Measurements from ENCODE around the genes SPACDR and MOSPD3.

DNA sequence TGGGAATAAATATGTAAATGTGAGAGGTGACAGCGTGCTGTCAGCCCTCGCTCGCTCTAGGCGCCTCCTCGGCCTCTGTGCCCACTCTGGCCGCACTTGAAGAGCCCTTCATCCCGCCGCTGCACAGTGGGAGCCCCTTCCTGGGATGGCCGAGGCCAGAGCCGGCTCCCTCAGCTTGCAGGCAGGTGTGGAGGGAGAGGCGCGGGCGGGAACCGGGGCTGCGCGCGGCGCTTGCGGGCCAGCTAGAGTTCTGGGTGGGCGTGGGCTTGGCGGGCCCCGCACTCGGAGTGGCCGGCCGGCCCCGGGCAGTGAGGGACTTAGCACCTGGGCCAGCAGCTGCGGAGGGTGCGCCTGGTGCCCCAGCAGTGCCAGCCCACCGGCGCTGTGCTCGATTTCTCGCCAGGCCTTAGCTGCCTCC lies 8.3 kb downstream of the PILRA start:
- PRO-cap, 2 experiments: no peak in any of the 2 experiments

DNA sequence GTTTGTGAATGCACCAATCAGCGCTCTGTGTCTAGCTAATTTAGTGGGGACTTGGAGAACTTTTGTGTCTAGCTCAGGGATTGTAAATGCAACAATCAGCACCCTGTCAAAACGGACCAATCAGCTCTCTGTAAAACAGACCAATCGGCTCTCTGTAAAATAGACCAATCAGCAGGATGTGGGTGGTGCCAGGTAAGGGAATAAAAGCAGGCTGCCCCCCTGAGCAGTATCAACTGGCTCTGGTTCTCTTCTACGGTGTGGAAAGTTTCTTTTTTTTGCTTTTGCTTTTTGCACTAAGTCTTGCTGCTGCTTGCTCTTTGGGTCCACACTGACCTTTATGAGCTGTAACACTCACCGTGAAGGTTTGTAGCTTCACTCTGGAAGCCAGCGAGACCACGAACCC lies 9.2 kb downstream of the PILRA start:
- PRO-cap, 2 experiments: no peak in any of the 2 experiments

DNA sequence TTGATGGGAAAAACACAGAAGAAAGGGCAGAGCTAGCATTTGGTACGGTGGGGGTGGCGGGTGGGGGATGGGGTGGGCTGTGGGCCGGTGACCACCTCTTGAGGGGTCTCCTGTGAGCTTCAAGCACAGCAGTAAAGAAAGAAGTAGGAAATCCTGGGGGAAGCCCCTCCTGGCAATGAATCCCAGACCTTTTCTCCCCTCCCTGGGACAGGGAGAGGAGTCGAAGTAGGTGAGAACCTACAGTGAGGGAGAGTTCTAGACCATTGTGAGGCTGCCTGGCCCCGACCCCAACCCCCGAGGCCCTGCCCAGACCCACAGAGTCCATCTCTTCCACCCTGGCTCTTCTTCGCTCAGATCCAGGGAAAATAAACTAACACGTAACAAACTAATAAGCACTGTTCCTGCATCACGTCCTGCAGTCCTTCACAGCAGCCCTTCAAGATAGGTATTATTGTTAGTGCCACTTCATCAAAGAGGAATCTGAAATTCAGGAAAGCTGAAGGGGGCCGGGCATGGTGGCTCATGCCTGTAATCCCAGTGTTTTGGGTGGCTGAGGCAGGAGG lies at the start of gene SPACDR:
SPACDR (minus strand) TSS at position 230 of the 563 bp plus-strand sequence.
- PRO-cap, 2 experiments: no peak in any of the 2 experiments

DNA sequence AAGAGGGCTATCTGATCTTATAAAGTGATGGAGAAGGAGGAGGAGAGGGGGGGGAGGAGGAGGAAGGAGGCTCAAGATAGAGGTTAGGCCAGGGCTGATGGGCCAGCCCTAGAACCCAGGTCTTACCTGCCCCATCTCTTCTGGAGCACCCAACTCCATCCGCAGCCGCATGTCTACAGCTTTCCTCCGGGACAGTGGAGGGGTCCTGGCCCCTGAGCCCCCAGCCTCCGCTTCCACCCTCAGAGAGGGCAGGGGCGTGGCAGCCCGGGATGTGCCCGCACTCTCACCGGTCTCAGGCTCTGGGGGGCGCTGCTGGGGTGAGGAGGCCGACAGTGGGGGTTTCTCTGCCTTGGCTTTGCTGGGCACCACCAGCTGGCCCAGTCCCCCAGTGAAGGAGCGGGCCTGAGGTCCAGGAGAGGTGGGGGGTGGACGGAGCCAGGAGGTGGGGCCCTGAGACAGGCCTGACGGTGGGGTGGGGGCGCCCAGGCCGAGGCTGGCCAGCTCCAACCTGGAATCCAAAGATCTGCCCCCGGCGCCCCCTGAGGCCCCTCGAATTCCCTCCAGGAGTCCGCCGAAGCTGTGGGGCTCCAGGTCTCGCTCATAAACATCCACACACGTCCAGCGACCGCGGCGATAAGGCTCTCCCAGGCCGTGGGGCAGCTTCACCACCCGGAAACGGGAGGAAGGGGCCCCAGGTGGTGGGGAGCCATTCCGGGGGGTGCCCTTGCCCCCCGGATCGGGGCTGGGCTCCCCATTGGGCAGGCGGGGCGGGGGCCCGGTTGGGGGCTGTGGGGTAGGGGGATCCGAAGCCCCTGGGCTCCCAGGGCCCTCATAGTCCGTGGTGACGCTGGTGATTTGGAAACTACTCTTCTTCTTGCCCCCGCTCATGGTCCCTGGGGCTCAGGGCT lies 1.6 kb downstream of the TSC22D4 start:
- PRO-cap, 2 experiments: no peak in any of the 2 experiments

GRCh38 chr7:100515990-100516525 lies 22.9 kb upstream of the AGFG2 start:
- PRO-cap, 2 experiments: no peak in any of the 2 experiments

DNA sequence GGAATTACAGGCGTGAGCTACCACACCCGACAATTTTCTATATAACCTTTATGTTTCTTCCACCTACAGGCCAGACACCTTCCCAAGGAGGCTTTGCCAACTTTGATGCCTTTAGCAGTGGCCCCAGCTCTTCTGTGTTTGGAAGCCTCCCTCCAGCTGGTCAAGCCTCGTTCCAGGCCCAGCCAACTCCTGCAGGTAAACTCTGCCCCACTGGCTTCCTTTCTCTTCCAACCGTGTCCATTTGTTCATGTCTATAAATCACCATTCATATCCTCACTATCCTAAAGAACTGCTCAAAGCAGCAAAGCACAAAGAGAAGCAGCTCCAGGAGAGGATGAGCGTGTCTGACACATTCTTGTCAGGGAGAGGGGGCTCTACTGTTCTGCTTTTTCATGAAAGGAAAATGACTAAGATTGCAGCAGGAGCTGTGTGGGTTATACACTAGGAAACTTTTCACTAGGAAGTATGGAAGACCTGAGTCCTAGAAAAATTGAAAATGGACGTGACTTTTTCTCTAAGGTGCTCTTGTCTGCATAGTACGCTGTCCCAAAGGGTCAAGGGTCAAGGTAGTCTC lies 16.6 kb downstream of the AGFG2 start:
- PRO-cap, 2 experiments: no peak in any of the 2 experiments

DNA sequence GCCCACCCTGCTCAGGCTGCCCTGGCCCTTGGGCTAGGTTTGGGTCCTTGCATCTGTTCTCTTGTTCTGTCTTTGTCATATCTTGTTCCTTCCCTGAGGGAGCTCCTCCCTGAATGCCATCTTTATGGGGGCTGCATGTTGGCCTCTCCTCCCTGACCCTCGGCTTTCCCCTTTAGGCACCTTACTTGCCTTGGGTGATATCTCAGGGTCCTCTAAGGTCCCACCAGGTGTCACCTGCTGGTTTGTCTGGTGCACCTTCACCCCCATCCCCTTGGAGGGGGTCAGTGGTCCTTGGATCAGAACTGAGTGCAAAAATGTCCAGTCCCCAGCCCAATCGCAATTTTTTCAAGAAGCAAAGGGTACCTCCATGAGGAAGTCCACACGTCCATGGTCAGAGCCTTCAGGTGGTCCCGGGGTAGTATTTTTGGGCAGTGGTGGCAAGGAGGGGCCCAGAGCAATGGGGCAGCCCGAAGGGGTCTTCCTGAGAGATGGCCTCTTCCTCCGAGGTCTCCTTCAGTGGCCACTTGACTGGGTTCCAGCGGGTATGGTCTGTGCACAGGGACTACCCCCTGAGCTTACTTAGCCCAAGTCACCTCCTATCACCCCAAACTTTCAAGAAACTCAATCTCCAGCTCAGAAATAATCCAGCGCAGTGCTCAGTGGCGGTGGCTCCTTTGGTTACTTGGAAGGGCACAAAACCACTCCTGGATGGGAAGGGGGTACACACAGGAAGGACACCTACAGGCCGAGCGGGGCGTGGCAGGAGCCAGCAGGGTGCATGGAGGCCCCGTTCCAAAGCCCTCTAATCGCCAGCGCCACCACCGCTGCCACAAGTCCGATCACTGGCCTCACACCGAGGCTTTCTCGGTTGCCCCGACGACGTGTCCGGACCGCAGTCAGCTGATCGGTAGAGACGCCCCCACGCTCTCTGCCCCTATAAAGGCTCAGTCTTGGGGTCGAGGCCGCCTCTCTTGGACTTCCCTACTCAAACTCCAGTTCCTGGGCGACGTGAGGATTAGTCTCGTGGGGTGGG lies 4.6 kb downstream of the SAP25 start:
- PRO-cap, 2 experiments: no peak in any of the 2 experiments

DNA sequence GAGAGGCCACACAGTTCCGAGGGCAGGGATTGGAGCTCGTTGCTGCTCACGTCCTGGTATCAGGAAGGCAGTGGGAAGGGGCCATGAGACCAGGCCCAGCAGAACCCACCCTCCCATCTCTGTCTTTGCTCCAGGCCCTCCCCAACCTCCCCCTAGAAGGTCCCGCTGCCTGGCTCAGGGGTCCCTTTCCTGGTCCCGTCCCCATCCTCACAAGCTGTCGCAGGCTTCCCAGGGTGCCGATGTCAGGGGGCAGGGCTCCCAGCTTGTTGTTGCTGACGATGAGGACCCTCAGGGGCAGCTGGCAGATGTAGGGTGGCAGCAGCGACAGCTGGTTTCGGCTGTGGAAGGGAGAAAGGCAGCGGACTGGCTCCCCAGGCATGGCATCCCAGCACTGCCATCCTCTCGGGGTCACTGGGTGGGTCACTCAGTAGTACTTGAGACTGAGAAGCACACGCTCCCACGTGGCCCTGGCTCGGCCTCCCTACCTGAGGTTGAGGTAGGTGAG lies 4.0 kb downstream of the LRCH4 start:
- PRO-cap, 2 experiments: no peak in any of the 2 experiments

DNA sequence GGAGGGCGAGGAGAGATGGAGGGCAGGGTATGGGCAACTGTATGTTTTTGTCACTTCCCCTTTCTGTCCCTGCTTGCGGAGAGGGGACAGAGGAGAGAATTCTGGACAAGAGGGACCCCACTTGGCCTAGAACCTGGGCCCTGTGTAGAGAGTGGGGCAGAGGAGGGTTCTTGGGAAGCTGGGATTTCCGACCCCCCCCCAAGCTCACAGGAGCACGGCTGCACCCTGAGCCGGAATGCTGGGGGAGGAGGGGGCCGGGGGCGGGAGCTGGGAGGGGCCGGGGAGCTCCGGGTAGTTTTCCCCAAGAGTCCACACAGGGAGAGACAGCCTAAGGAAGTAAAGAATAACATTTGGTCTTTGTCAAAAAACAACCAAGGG lies 1.8 kb downstream of the LRCH4 start:
- PRO-cap, 2 experiments: peak in 1 of 2 experiments; most common minus-strand start position 240 of the sequence (in 1)

DNA sequence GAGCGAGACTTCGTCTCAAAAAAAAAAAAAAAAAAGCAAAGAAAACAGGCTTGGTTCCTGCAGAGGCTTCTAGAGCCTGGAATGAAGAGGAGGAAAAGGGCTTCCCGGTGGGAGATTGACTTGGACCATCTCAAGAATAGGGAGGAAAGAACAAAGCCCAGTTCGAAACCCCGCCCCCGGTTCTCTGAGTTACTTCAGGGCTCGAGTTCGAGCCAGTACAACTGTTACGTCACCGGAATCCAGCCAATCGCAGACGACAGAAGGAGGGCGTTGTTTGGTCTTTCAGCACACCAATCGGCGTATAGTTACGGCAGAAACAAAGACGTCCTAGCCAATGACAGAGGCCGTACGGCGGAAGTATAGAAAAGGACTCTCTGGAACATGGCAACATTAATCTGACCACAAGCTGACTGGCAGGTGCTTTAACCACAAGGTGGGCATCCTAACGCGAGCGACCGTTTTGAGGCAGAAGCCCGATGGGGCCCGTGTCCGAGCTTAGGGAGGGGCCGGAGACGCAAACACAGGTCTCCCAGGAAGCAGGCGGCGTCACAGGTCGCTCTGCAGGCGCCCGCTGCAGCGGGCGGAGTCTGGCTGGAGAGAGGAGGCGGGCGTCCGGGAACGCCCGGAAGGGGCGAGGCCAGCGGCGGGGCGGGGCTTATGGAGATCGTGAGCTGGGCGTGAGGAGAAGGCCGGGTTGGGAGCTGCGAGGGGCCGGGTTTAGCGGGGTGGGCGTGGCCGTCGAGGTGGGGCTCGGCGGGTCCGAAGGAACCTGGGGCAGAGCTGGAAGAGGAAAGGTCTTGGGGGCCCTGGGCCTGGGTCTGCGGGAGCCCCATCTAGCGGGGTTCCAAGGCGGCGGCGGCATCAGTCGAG lies at the start of gene MOSPD3:
MOSPD3 (plus strand) TSS at position 732 of the 870 bp plus-strand sequence.
- PRO-cap, 2 experiments: peak in 2 of 2 experiments; most common plus-strand start position 390 of the sequence (in 2); most common minus-strand start position 186 of the sequence (in 2)

GRCh38 chr7:100613820-100614047 lies 1.4 kb downstream of the MOSPD3 start:
- PRO-cap, 2 experiments: no peak in any of the 2 experiments

DNA sequence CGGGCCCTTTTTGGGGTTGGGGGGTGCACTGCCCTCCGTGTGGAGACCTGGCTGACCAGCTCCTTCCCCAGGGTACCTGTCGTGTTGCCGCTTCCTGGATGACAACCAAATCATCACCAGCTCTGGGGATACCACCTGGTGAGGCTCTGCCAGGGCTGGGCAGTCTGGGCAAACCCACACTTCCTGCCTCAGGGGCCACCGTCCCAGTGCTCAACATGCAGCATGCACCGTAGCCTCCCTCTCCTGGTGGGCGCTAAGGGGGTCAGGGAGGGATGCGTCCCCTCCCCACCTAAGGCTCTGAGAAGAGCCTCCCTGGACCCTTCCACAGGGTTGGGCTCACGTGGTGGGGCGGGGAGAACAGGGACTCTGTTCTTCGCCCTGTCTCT lies 4.1 kb downstream of the GNB2 start:
- PRO-cap, 2 experiments: no peak in any of the 2 experiments

DNA sequence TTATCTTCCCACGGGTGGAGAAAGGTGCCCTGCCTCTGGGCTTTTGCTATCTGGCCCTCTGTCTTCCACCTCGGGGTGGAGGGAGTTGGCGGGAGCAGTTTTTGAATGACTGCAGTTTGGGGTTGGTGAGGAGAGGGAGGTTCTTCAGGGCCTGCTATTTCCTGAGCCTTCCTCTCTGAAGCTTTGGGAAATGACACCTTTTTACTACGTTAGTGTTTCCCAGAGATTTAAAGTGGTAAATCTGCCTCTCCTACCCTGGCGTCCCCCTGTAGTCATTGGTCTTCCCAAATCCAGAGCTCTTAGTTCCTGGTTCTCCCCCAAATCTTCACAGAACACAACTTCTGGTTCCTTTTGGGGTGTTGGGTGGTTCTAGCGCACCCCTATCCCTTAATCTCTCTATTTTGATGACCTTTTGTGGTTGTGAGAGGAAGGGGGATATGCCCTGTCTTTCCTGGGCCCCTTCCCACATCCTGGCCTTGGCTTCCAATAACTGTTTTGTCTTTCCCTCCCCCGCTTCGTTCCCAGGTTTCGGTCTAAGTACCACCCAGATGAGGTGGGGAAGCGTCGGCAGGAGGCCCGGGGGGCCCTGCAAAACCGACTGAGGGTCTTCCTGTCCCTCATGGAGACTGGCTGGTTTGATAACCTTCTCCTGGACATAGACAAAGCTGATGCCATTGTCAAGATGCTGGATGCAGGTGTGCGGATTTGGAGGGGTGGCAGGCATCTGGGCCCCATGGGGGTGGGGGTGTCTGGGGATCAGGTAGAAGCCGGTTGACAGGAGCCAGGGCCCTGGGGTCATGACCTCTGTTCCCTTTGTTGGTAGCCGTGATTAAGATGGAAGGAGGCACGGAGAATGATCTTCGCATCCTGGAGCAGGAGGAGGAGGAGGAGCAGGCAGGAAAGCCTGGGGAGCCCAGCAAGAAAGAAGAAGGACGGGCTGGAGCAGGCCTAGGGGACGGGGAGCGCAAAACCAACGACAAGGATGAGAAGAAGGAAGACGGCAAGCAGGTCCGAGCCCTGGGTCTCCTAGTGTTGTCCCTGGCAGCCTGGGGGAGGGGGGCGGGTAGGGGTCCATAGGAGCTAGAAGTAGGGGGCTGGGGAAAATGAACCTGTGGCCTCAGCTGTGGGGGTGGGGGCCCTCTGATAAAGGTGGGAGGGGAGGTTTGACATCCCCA lies 5.6 kb downstream of the UFSP1 start:
- PRO-cap, 2 experiments: no peak in any of the 2 experiments

DNA sequence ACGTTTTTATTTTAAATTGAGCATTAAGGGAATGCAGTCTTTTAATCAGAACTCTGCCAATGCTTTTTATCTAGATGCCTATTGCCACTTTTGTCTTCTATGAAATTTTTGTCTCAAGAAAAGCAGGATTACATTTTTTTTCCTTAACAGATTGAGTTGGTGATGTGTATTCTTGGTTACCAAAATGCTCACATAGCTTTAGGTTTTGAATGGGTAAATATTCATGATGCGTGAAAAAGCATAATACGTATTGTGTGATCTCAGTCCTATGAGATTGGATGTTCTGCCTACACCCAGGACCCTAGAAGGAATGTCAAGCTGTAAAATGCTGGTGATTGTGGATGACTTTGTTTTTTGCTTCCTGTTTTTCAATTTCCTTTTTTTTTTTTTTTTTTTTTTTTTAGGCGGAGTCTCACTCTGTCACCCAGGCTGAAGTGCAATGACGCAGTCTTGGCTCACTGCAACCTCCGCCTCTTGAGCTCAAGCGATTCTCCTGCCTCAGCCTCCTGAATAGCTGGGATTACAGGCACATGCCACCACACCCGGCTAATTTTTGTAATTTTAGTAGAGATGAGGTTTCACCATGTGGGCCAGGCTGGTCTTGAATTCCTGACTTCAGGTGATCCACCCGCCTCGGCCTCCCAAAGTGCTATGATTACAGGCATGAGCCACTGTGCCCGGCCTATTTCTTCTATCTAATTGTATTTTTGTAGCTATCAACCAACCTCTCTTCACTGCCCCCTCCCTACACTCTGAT lies 14.7 kb upstream of the ACHE start:
- PRO-cap, 2 experiments: no peak in any of the 2 experiments

DNA sequence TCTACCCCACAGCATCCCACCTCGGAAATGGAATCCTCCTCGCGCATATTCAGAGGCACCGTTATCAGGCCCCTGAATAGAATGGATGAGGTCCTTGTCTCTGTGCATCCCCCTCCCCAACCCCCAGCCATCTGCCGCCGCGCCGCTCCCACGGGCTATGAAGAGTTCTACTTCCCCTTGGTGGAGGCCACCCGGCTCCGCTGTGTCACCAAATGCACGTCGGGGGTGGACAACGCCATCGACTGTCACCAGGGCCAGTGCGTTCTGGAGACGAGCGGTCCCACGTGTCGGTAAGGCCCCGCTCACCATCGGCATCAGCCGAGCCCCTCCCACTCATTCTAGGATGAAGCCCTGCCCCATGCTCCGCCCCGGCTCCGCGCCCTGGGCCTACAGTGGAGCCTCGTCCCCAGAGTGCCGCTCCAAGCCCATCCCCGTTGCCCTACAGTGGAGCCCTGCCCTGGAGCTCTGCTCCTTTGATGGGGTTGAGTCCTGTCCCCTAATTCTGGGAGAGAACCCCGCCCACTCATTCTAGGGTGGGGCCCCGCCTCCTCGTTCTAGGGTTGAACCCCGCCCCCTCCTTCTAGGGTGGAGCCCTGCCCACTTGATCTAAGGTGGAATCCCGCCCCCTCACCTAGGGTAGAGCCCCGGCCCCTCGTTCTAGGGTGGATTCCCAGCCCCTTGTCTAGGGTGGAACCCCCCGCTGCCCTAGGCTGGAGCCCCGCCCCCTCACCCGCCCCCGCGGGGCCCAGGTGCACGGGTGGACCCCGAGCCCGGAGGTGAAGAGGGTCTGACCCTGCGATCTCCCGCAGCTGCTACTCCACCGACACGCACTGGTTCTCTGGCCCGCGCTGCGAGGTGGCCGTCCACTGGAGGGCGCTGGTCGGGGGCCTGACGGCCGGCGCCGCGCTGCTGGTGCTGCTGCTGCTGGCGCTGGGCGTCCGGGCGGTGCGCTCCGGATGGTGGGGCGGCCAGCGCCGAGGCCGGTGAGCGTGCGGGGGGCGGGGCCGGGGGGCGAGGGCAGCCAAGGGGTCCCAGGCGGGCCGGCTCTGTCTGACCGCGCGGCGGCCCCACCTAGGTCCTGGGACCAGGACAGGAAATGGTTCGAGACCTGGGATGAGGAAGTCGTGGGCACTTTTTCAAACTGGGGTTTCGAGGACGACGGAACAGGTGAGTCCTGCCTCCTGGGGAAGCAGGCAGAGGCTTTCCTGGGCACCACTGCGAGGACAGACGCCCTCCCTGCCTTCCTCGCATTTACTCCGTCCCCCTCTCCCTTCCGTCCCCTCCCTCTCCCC lies 3.3 kb upstream of the MUC12 start:
- PRO-cap, 2 experiments: no peak in any of the 2 experiments

- PRO-cap, 2 experiments: no peak in any of the 2 experiments
Measured at GRCh38 chr7:101021662-101022243, 1.9 kb downstream of the MUC17 start.

DNA sequence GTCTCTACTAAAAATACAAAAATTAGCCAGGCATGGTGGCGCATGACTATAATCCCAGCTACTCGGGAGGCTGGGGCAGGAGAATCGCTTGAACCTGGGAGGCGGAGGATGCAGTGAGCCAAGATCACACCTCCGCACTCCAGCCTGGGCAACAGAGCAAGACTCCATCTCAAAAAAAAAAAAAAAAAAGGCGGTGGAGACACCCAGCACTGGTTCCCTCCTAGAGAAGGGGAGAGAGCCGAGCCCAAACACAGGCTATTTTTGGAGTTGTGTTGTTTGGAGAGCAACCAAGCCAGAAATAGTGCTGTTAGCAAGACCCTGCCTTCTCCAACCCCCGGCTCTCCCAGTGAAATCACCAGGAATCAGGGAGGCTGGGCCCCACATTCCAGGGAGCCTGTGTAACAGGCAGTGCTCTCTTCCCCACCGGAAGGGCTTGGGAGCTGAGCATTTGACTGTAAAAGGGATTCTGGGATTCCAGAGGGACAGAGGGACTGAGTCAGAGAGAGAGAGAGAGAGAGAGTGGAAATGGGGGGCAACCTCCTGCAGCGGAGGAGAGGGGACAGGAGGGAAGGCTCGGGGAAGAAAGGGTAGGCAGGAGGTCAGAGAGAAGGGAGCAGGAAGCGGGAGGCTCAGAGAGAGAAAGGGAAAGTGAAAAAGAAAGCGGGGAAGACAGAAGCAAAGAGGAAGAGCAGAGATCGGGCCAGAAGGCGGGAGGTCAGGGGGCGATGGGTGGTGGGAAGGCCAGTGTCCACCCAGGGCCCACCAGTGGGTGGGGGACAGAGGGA lies 5.0 kb upstream of the SERPINE1 start:
- PRO-cap, 2 experiments: peak in 2 of 2 experiments; most common plus-strand start position 381 of the sequence (in 1); most common minus-strand start position 299 of the sequence (in 1)

DNA sequence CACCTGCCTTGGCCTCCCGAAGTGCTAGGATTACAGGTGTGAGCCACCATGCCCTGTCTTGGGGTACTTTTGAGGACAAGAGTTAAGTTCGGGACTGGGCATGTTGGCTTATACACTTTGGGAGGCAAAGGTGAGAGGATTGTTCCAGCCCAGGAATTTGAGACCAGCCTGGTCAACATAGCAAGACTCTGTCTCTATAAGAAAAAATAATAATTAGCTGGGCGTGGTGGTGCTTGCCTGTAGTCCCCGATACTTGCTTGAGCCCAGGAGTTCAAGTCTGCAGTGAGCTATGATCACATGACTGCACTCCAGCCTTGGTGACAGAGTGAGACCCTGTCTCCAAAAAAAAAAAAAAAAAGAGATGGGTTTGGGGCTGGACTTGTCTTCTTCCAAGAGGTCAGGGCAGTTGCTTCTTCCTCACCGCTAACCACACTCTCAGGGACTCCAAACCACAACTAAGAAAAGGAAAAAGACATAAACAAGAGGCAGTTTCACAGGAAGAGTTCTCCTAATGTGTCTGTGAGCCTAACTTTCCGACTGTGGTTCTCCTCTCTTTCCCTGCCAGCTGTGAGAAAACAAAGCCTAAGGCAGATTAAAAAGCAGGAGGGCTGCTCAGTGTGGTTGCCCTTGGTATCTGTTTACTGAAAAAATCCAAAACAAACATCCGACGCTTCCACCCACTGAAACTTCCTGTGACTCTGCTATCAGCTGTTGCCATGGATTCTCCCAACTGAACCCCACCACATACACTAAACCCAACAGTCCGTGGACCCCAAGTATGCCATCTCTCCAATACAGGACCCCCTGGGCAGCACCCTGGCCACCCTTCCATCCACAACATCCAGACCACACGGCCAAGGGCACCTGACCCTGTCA lies 2.4 kb upstream of the SERPINE1 start:
- PRO-cap, 2 experiments: peak in 1 of 2 experiments; most common minus-strand start position 569 of the sequence (in 1)

DNA sequence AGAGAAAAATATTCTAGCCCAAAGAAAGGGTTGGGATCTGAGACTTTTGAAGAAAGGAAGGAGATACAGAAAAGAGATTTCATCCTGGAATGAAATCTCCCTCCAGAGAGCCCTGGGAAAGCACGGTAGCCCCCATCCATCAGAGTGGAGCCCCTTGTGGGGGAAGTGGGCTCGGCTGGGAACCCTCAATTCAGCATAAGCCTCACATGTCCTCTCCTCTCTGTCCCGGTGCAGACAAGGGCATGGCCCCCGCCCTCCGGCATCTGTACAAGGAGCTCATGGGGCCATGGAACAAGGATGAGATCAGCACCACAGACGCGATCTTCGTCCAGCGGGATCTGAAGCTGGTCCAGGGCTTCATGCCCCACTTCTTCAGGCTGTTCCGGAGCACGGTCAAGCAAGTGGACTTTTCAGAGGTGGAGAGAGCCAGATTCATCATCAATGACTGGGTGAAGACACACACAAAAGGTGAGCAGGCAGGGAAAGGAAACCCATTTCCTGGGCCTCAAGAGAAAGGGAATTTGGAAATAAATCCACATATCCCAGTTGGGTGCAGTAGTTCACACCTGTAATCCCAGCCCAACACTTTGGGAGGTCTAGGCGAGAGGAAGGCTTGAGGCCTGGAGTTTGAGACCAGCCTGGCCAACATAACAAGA lies 3.4 kb downstream of the SERPINE1 start:
- PRO-cap, 2 experiments: no peak in any of the 2 experiments

DNA sequence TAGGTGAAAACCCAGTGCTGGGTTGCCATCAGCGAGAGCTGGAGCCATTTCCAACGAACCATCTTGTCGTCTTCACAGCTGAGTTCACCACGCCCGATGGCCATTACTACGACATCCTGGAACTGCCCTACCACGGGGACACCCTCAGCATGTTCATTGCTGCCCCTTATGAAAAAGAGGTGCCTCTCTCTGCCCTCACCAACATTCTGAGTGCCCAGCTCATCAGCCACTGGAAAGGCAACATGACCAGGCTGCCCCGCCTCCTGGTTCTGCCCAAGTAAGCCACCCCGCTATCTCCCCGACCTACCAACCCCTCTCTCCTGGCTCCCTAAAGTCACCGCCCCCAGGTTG lies 6.7 kb downstream of the SERPINE1 start:
- PRO-cap, 2 experiments: no peak in any of the 2 experiments